IMR-90 (cell line): ENCODE results near the genes PGLYRP2 and OR10H3.

DNA sequence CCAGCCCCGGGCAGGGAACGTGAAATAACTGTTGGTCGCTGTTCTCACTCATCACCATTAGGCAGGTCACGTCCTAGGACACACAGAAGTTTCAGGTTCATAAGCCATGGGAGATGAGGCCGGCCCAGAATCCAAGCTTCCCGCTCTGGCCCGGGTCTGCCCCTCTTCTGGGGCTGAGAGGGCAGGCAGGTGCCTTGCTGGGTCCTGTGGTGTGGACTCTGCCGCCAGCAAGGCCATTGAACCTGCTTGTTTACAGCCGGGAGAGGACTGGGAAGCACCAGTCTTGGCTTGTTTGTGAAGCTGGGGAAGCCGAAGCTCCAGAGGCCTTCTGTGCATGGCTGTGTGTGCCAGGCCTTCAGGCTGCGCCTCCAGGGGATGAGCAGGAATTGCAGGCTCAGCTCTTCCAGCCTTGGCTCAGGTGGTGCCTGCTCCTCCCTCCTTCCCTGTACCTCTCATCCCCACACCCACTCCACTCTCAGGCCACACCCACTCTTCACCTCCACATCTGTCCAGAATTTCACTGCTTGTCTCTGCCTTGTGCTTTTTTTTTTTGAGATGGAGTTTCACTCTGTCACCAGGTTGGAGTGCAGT, 17.5 kb downstream of the NDUFB7 start:
- RRBS = 76% methylated on average over 3 of the region's 11 CpGs
CAGE:
- cytosol, long polyA plus RNA = no peak
- long polyA plus RNA = no peak
- nucleus, long polyA plus RNA = no peak

DNA sequence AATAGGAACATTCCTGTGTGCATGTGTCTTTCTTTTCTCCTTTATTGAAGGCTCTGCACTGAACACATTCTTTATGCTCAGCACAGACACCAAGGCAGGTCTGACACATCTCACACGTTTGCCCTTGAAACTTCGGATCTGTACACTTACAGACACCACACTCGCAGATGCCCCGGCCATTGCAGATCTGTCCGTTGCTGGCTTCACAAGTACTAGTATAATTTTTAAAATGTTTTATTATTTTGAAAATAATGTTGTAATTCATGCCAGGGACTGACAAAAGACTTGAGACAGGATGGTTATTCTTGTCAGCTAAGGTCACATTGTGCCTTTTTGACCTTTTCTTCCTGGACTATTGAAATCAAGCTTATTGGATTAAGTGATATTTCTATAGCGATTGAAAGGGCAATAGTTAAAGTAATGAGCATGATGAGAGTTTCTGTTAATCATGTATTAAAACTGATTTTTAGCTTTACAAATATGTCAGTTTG, 39.2 kb downstream of the CLEC17A start:
- RRBS = no CpG with 5 or more reads among the region's 6 CpGs
CAGE:
- cytosol, long polyA plus RNA = start-site peak on the minus strand centred at position 324 of the sequence, 34 bp wide, 20 and 29 reads in 2 replicates
- long polyA plus RNA = no peak
- nucleus, long polyA plus RNA = no peak

- RRBS = no CpG with 5 or more reads among the region's 14 CpGs
CAGE:
- cytosol, long polyA plus RNA = no peak
- long polyA plus RNA = no peak
- nucleus, long polyA plus RNA = no peak
Measured at GRCh38 chr19:14766871-14767238, 11.5 kb downstream of the ADGRE2 start.

DNA sequence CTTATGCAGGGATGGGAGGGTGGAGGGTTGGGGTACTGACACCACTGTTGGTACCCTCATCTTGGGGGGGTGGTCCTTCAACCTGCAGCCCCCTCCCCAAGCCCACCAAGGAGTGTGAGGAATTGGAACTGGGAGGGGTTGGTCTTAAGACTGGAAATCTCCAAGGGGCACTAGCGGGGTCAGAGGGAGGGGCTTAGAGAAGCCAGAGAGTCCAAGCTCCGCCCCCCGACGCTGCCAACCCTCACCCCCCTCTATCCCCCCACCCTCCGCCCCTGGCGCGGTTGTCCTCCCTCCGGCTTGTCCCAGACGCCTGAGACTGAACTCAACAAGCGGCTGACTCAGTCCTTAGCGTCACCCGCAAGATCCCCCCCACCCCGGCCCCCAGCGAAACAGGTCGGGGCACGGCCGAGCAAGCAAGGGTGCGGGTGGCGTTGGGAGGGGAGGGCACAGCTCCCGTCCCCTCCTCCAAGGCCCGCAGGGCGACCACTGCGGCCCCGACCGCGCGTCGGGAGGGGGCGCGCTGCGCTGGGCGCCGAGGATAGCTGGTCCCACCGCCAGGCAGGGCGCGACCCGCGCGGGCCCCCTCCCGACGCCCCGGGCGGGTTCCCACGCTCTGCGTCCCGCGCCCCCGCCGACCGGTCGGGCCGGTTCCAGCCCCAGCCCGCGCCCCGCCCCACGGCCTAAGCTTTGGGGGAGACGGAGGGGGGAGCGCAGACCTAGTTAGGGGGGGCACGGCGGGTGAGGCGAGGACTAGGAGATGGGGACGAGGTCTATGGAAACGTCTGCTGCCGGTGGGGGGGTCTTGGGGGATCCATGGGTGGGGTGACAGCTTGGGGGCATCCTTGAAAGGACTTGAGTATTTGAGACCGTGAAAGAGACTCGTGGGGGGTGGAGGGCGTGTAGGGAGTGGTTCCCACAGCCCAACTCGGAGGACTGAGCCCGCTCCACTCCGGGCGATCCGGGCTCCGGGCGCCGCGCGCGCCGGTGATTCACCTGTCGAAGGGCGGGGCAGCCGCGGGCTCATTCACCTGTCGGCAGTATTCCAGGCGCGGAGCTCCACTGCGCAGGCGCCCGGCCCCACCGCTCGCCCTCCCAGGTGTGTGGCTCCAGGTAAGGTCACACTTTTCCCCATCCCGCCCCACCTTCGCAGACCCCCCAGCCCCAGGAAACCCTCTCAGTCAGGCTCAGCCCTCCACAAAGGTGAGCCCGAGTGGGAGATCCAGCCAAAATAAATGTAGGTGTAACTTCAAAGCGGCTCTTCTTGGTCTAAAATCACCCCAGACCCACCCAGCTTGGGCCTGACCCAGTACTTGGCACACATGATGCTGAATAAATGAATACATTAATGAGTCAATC, 5.1 kb downstream of the NOTCH3 start:
- RRBS = 14% methylated on average over 24 of the region's 95 CpGs
CAGE:
- cytosol, long polyA plus RNA = no peak
- long polyA plus RNA = no peak
- nucleus, long polyA plus RNA = no peak

GRCh38 chr19:15231822-15232335, 369 bp downstream of the EPHX3 start:
- RRBS = no CpG with 5 or more reads among the region's 62 CpGs
CAGE:
- cytosol, long polyA plus RNA = no peak
- long polyA plus RNA = no peak
- nucleus, long polyA plus RNA = no peak

- RRBS = no CpG with 5 or more reads among the region's 16 CpGs
CAGE:
- cytosol, long polyA plus RNA = no peak
- long polyA plus RNA = no peak
- nucleus, long polyA plus RNA = no peak
Measured at GRCh38 chr19:15235071-15235596, 2.9 kb upstream of the EPHX3 start.

GRCh38 chr19:15256052-15256472, 23.8 kb upstream of the EPHX3 start:
- RRBS = no CpG with 5 or more reads among the region's 6 CpGs
CAGE:
- cytosol, long polyA plus RNA = no peak
- long polyA plus RNA = no peak
- nucleus, long polyA plus RNA = no peak

- RRBS = no CpG with 5 or more reads among the region's 3 CpGs
CAGE:
- cytosol, long polyA plus RNA = no peak
- long polyA plus RNA = no peak
- nucleus, long polyA plus RNA = no peak
Measured at GRCh38 chr19:15260397-15260745, 28.1 kb upstream of the EPHX3 start.

- RRBS = no CpG with 5 or more reads among the region's 11 CpGs
CAGE:
- cytosol, long polyA plus RNA = no peak
- long polyA plus RNA = no peak
- nucleus, long polyA plus RNA = no peak
Measured at GRCh38 chr19:15272729-15273355, 40.6 kb upstream of the EPHX3 start.

- RRBS = no CpG with 5 or more reads among the region's 7 CpGs
CAGE:
- cytosol, long polyA plus RNA = no peak
- long polyA plus RNA = no peak
- nucleus, long polyA plus RNA = no peak
Measured at GRCh38 chr19:15295162-15295683, 37.1 kb downstream of the BRD4 start.

- RRBS = no CpG with 5 or more reads among the region's 6 CpGs
CAGE:
- cytosol, long polyA plus RNA = no peak
- long polyA plus RNA = no peak
- nucleus, long polyA plus RNA = no peak
Measured at GRCh38 chr19:15316650-15317429, 15.5 kb downstream of the BRD4 start.

DNA sequence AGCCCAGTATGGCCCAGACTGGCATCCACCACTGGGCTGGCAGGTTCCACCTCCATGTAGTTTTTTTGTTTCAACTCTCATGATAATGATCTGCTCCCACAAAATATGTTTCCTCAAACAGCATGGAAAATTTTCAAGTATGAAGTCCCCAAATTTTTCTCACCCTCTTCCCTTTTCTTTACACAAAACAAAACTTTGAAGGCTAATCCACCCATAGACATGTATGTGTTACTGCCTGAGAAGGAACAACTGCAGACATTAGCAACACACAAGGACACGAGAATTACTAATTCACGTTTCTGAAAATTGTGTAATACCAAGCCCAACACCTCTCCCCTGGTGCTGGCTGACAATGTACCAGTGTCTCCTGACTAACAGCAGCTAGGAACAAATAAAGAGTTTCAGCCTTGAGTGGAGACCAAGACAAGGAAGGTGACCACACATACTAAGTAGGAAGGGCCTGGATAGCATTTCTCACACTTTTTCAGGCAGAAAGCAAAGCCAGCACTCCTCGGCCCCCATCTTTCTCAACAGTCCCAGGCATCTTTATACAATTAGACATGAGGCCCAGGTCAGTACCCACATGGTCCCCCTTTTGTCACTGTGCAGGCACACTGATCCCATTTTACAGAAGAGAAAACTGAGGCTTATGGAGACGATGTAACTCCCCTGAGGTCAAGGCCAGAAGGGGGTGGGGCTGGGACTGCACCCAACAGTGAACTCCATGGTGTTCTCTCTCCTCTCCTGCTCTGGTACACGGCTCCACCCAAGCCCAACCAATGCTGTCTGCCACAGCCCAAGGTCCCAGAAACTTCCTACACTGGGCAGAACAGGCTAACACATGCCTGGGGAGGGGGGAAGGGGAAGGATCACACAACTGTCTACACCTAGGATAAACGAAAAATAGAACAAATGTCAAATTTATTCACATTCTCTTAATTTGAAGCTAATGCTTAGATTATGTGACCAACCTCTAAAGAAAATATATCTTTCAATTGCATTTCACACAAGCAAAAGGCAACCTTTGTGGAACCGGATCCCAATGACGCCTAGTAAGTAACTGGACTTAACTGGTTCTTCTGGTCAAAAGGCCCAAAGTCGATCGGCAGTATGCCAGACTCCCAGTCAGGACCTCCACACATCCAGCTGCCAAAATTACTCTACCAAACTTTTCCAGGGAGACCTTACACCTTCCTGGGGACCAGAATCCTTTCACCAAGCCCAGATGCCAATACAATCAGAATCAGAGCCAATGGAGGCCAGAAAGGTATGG, 8.5 kb downstream of the BRD4 start:
- RRBS = no CpG with 5 or more reads among the region's 10 CpGs
CAGE:
- cytosol, long polyA plus RNA = no peak
- long polyA plus RNA = no peak
- nucleus, long polyA plus RNA = no peak

DNA sequence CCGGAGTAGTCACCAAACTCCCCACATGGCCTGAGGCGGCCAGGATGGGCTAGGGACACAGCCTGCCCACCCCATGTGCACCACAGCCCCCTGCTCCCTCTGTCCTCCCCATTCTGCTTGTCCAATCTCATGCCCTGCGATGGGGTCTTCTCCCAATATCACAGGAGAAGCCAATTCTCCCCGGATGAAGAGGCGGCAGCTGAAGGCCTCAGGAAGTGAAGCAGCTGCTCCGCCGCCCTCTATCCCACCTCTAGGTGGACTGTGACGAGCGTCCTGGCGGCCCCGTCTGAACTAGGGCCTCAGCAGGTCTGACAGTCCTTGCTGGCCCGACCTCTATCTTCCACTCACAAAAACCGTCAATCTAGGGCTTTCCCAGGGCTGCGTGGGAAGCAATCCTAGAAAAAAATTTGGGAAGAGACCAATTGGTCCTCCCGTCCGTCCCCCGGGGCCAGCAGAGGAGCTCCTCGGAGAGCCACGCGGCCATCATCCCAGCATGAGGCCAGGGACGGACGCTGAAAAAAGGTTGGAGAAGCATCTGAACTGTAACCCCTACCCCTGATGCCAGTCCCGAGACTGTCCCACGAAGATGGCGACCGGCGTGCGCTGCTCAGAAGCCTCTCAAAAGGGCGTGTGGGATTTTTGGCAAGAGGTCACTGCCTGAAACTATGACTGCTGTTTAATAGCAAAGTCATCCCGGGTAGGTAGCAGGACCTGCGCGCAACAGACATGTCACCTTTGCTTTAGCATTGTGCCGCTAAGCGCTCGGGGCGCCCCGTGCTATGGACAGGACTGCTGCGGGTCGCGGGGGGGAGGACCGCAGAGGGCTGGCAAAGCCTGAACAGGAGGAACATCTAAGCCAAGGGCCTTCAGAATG, 10.8 kb downstream of the AKAP8 start:
- RRBS = 99% methylated on average over 5 of the region's 41 CpGs
CAGE:
- cytosol, long polyA plus RNA = no peak
- long polyA plus RNA = no peak
- nucleus, long polyA plus RNA = no peak

DNA sequence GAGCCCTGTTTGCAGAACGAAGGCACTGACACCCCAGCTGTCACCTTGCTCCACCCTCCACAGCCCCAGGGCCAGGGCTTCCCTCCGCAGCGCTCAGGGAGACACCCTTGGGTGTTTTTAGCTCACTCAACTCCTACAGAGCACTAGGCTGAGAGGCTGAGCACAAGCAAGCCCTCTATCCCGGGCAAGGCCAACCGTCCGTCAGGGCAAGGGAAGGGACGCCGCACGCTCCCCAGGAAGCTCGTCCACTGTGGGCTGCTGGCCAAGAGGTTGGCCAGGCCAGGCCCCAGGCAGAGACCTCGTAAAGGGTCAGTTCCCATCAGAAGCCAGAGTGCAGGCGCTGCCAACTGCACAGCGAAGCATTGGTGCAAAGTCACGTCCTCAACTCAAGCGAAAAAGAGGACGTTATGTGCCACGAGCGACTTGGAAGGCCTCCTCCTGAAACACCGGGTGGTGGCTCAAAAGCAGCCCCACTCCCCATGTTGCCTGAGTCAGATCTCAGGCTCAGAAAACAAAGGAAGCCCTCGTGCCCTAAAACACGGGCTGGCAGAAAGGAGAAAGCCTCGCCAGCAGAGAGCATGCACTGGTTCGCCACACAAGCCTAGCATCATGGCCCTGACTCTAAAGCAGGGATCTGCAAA, 4.8 kb downstream of the AKAP8 start:
- RRBS = no CpG with 5 or more reads among the region's 23 CpGs
CAGE:
- cytosol, long polyA plus RNA = no peak
- long polyA plus RNA = no peak
- nucleus, long polyA plus RNA = no peak

GRCh38 chr19:15378386-15378774, 1.2 kb downstream of the AKAP8 start:
- RRBS = no CpG with 5 or more reads among the region's 12 CpGs
CAGE:
- cytosol, long polyA plus RNA = no peak
- long polyA plus RNA = no peak
- nucleus, long polyA plus RNA = no peak

- RRBS = 96% methylated on average over 6 of the region's 41 CpGs
CAGE:
- cytosol, long polyA plus RNA = no peak
- long polyA plus RNA = no peak
- nucleus, long polyA plus RNA = no peak
Measured at GRCh38 chr19:15400861-15401613, 17.8 kb downstream of the AKAP8L start.

- RRBS = 5% methylated on average over 15 of the region's 47 CpGs
CAGE:
- cytosol, long polyA plus RNA = no peak
- long polyA plus RNA = no peak
- nucleus, long polyA plus RNA = no peak
Measured at GRCh38 chr19:15469696-15470279, 5.4 kb upstream of the RASAL3 start.

DNA sequence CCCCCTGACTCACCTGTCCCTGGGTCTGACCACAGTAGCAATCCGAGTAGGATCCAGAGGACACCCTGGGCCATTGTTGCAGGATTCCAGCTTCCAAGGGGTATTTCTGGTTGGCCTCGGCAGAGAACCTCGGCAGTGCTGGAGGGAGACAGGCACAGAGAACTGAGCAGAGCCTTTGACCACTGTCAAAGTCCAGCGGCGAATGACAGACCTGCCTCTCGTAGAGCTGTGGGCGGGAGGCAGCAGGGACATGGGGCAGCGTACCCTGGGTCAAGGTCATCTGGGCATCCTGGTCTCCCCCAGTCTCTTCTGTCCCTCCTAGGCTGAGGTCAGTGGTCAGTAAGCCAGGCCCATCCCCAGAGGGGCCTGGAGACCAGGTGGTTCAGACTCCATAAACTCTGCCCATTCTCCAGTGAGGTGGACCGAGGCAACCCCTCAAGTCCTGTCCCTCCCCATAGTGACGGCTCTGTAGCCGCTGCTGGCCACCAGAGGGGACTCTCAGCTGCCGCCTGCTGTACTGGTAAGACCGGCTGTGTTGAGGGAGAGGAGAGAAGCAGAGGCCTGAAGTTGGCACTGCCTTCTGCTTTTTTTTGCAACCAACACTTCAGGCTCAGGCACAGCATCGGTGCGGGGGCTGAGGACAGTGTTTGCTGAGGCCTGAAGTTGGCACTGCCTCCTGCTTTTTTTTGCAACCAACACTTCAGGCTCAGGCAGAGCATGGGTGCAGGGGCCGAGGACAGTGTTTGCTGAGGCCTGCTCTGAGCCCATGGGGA, at the start of gene PGLYRP2:
Gene PGLYRP2, minus strand, starts transcription at position 204 of the 773 bp plus-strand sequence.
- RRBS = no CpG with 5 or more reads among the region's 16 CpGs
CAGE:
- cytosol, long polyA plus RNA = no peak
- long polyA plus RNA = no peak
- nucleus, long polyA plus RNA = no peak

DNA sequence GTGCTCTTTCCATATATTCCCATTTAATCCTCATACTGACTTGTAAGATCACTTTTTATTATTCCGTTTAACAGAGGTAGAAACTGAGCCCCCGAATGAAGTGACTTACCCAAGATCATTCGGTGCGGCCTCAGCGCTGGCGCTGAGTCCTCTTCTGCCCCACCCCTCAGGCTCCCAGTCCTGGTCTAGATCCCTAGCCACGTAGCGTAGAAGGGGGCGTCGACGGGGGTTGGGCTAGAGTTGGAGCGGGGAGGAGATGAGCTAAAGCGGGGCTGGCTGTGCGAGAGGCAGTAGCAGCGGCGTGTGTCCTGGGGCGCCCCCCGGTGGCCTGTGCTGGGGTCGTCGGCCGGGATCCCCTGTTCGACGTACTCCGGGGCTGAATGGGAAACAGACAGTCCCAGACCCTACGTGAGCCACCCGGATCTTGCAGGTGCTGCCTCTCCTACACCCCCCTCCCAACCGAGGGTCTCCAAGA, 47.4 kb downstream of the CYP4F22 start:
- RRBS = 7% methylated on average over 2 of the region's 27 CpGs
CAGE:
- cytosol, long polyA plus RNA = no peak
- long polyA plus RNA = no peak
- nucleus, long polyA plus RNA = no peak

DNA sequence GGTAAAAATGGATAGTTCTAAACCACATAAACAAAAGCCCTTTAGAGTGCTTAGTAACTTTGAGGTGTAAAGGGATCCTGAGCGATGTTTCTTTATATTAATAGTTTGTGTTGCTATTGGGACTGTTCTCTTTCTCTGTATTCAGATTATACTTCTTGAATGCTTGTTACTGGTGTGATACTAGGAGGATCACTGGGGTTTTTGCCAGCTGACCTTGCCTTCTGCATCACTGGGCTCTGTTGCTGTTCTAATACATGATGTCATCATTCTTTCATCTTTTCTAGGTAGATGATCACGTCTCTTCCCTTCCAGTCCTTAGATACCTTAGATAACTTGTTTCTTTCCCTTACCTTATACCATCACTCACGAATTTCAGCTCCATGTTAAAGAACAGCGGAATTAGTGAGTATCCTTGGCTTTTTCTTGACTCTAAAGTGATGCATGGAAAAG, at the start of gene OR10H3:
Gene OR10H3, plus strand, starts transcription at position 336 of the 450 bp plus-strand sequence.
- RRBS = no CpG with 5 or more reads among the region's 4 CpGs
CAGE:
- cytosol, long polyA plus RNA = no peak
- long polyA plus RNA = no peak
- nucleus, long polyA plus RNA = no peak